Epidermal melanocyte (primary cell): ENCODE measurements around a stretch of chr12.

GRCh38 chr12:45371661-45372145 lies 155.8 kb downstream of the ANO6 start:
- RRBS: no CpG with 5 or more reads among the region's 9 CpGs

- RRBS: 28% methylated on average over 4 of the region's 8 CpGs
Observed at GRCh38 chr12:45518433-45518904, 211.0 kb upstream of the ARID2 start.

DNA sequence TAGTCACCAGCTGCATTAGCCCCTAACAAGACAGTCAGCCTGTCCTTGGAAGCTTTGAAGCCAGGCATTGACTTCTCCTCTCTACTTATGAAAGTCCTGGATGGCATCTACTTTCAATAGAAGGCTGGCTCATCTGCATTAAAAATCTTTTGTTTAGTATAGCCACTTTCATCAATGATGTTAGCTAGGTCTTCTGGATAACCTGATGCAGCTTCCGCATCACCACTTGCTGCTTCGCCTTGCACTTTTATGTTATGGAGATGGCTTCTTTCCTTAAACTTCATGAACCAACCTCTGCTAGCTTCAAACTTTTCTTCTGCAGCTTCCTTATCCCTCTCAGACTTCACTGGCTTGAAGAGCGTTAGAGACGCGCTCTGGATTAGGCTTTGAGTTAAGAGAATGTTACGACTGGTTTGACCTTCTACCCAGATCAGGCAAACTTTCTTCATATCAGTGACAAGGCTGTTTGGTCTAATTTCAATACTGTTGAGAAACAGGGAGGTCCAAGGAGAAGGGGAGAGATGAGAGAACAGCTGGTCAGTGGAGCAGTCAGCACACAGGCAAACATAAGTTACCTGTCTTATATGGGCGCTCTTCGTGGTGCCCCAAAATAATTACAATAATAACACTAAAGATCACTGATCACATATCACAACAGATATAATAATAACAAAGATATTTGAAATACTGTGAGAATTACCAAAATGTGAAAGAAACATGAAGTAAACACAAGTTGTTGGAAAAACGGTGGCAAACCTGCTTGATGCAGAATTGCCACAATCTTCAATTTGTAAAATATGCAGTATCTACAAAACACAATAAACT lies 14.9 kb downstream of the SCAF11 start:
- RRBS: no CpG with 5 or more reads among the region's 9 CpGs

DNA sequence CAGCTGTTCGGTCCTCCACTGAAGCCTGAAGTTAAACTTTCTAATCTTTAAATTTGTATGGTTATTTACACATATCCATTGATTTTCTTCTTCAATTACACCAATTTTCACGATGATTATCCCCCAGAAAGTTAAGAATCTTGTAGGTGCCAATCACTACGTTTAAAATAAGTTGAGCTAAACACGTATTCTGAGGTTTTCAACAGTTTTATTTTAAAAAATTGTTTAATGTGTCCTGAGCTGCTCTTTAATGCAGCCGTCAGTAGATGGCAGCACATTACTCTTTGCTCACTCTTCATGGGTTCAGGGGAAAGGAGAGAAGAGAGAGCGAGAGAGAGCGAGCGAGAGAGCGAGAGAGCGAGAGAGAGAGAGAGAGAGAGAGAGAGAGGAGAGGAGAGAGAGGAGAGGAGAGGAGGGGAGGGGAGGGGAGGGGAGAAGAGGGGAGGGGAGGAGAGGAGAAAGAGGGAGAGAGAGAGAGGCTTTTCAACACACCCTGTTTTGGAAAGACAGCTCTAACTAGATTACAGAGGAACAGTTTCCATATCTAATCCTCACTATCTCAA lies 134.7 kb upstream of the SCAF11 start:
- RRBS: no CpG with 5 or more reads among the region's 10 CpGs

DNA sequence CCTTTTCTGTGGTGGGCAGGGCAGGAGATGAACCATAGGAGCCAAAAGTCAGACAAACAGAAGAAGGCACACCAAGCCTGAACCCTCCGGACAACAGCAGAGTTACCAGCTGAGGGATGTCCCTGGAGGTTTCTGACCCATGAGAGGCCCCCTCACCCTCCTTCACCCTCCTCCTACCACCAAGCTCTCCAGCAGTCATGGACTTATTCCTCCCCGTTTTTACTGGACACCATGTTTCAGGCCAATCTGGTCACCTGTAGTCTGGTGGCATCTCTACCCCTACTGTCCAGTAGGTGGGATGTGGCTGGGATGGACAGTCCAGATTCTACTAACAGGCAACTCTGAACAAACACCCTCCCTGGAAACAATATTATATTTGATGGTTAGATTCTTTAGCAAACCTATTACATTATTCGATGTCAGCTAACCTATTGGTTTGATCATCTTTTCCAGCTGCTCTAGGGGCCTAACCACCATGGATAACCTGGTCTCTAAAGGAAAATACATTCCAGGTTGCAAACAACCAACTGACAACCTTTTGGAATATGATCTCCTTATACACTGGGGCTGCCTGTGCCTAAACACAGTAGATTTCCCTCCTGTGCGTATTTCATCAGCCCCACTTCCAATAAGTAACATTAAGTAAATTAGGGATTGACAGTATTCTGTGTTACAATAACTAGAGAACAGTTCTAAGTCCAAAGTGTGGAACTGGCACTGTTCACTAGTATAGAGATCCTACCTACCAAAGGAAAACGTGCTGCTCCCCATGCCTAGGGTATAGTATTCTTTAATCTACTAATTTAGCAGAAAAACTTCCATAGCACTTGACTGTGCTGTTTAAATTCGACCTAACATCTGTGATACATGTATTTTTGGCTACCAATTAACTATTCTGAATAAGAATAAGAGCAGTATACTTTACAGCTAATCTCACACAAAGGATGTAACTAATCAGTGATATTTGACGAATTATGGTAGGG lies 82.9 kb downstream of the SLC38A1 start:
- RRBS: no CpG with 5 or more reads among the region's 7 CpGs

- RRBS: no CpG with 5 or more reads among the region's 4 CpGs
Observed at GRCh38 chr12:46197688-46198104, 71.1 kb downstream of the SLC38A1 start.

- RRBS: no CpG with 5 or more reads among the region's 5 CpGs
Observed at GRCh38 chr12:46213511-46214170, 55.2 kb downstream of the SLC38A1 start.

DNA sequence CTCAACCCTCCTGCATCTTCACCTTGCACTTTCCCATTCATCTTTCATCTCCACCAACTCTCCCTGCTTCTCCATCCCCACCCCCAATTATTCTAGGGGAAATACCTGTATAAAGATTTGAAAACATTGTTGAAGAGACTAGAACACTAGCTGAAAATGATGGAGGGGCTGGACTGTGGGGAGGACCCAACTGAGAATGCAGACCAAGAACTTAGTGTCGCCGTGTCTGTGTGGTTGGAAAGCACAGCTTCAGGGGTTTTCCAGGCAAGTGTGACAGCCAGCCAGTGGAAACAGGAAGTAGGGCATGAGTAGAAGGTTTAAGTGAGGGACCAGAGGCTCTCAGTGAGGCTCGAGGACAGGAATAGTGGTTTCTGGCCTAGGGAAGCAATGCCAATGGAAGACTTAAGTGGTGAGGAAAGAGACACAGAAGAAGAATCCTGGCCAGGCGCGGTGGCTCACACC lies 52.7 kb downstream of the SLC38A1 start:
- RRBS: no CpG with 5 or more reads among the region's 5 CpGs

GRCh38 chr12:46217923-46218433 lies 50.9 kb downstream of the SLC38A1 start:
- RRBS: no CpG with 5 or more reads among the region's 5 CpGs

GRCh38 chr12:46268095-46268144 lies 923 bp downstream of the SLC38A1 start:
- RRBS: 0% methylated on average over 1 of the region's 4 CpGs

DNA sequence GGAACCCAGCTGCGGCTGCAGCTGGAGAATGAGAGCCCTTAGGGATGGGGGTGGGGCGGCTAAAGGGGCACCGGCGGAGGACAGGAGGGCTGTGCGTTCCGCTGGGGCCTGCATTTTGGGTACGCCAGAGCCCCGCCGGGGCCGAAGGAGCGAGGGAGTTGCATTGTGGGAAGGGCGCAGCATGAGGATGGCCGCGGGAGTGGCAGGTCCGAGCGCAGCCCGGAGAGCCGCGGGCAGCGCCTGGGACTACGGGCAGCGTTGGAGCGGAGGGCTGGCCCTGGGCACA lies 378 bp upstream of the SLC38A1 start:
- RRBS: 2% methylated on average over 20 of the region's 23 CpGs

- RRBS: no CpG with 5 or more reads among the region's 5 CpGs
Observed at GRCh38 chr12:46359644-46360436, 12.7 kb downstream of the SLC38A2 start.

GRCh38 chr12:46371423-46371915 lies 1.1 kb downstream of the SLC38A2 start:
- RRBS: under 1% methylated on average over 5 of the region's 44 CpGs

DNA sequence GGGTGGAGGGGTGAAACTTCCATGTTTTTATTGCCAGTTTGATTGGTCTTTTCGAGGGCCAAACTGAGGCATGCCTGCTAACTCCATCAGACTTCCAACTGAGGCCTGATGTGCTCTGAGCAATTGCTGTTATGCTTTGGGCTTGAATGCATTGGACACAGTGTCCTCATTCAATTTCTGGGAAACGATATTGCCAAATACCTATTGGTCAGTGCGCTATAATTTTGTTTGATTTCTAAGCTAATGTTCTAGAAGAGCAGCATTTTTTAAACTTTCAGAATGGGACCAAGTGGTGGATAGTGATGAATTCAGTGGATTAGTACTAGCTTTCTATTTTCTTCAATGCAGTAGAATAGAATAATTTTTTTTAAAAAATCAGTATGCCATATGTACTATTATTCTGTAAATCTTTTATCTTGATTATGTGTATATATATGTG lies 2.2 kb upstream of the SLC38A2 start:
- RRBS: no CpG with 5 or more reads among the region's 3 CpGs

GRCh38 chr12:46382692-46382918 lies 10.0 kb upstream of the SLC38A2 start:
- RRBS: no CpG with 5 or more reads among the region's 4 CpGs

DNA sequence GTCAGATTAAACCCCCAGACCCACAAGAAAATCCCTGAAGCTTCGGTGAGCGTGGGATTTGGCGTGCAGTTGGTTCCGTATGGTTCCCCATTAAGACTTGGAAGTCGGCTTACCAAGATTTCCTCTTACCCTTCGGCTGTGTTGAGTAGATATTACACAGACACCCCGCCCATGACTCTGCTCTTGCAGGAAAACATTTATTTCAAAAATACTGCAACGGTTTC lies 11.5 kb upstream of the SLC38A2 start:
- RRBS: no CpG with 5 or more reads among the region's 8 CpGs

DNA sequence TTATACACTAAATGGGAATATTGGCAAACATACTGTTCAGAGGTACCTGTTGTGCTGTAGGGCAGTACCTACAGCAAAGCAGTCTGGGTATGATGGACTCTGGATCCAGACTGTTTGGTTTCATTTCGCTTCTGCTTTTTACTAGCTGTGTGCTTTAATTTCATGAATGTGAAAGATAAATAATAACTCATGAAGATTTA lies 17.7 kb upstream of the SLC38A2 start:
- RRBS: no CpG with 5 or more reads among the region's 1 CpG

DNA sequence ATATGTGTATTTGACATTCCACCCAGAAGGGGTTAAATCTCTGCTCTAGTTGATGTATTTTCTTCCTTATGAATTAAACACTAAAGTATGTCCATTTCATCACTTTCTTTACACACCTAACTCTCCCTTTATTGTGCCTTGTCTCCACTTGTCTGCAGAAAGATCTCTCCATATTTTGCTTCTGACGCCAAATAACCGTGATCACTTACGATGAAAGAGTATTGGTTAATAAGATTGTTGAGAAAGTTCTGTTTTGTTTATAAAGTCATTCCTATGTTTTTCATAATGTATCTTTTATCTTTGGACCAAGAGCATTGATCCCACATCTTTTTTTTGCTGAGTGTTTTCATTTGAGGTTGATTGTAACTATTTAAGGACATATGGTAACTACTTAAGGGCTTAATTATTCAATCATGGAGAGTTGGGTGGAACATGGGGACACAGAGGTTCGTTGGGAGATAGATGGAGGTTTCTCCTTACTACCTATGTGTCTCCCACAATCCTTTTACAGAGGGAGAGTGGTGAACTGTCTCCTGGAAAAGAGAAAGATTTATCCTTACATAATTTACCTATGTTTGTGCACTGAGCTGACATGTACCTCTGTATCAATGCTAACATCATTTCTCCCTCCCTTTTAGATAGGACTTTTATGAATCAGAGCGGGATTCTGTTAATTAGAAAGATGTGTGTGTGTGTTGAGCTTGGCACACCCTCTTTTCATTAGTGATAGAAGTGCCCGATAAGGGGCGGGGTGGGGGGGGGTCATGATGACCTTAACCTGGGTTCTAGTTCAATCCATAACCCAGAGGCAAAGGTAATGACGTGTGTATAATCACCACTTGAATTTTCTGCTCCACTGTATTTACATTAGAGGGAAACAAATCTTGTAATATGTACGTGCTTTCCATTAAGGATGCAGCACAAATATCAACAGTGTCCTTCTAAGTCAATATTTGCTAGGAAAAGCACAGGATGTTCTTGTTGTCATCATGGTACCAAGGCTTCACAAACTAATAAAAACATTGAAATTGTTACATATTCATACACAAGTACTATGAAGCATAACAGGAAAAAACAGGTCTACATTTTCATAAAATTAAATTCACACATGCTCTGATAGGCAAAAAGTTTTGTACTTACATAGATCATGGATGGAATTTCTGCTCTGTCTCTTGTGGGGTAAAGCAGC lies 121.0 kb upstream of the SLC38A2 start:
- RRBS: no CpG with 5 or more reads among the region's 9 CpGs

- RRBS: no CpG with 5 or more reads among the region's 3 CpGs
Observed at GRCh38 chr12:46507804-46508704, 135.5 kb upstream of the SLC38A2 start.

- RRBS: no CpG with 5 or more reads among the region's 5 CpGs
Observed at GRCh38 chr12:46524743-46525683, 152.4 kb upstream of the SLC38A2 start.